Paraaortic lymph node (tissue), 1 donor: ENCODE measurements around a stretch of chr4.

GRCh38 chr4:118743892-118744241 lies 58.7 kb downstream of the METTL14 start:
- PRO-cap, result no peak

GRCh38 chr4:118821493-118822063 lies 14.3 kb downstream of the SEC24D start:
- PRO-cap, result no peak

- PRO-cap, result bidirectional peak, plus-strand start at chr4:118835146, minus-strand start at chr4:118835070; bidirectional peak, plus-strand start at chr4:118835364, minus-strand start at chr4:118835264
Observed at GRCh38 chr4:118834830-118835553, 934 bp downstream of the SEC24D start.

DNA sequence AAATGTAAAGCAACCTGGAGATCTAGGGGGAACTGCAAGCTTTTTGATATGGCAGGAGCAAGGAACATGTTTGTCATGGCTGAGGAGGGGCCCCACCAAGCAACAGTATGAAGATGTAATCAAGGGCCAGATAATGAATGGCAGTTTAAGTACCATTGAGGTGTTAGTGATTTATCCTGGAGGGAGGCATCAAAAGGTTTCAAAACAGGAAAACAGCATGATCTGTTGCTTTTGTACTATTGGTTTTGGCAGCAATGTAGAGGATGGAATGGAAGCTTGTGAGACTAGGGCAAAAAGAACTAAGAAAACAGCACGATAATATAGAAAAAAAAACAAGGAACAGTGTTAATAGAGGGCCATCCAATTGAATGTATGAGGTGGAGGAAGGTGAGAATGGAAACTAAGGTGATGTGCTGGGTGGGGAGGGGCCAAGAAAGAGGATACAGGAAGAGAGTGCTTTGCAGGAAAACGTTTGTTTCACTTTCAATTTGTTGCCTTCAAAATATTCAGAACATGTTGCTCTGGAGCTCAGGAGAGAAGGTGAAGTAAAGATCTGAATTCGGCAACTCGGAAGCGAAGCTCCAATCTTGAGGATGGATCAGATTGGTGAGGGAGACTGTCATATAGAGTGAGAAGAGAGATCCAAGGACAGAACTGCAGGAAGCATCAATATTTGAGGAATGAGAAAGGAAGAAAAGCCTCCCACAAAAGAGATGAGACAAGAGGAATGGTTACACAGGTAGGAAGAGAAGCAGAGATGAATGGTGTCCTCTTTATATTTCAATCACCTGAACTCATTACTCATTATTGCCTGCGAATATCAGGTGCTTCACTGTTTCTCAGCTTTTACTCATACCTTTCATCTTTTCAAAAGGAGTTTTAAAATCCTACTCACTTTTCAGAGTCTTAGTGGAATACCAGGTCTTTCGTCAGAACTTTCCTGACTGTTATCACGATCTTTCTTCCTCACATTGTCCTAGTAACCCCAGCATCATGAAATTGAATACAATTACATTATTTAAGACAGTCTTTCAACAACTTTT lies 14.6 kb upstream of the SEC24D start:
- PRO-cap, result unidirectional peak, plus-strand start at position 486 of the sequence; unidirectional peak, plus-strand start at position 531 of the sequence

GRCh38 chr4:118916456-118917121 lies 27.9 kb downstream of the SYNPO2 start:
- PRO-cap, result no peak

DNA sequence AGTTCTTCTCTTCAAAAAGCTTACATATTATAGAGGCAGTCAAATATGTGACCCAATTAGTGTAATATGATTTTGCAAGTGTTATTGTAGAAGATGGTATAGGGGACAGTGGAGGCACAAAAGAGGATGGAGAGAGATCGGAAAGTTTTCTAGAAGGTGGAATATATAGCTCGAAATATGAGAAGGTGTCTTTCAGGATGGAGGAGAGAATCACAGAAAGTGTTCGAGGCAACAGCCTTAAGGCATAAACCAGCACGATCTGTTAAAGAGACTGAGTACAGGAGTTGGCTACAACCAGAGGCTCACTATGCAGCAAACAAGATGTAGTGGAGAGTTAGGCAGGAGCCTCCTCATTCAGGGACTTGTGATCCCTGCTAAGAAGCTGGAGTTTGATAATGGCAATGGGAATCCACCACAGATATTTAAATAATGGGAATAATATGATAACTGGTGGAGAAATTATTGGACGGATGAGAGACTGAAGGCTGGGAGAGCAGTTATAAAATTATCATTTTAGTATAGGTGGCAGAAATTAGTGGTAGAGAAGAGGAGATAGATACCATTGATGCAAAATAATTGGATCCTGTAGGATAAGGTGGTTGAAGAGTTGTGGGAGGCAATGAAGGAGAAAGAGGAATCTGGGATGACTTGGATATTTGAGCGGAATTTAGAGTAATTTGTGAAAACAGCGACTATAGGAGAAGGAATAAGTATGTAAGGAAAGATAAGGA lies 31.0 kb downstream of the SYNPO2 start:
- PRO-cap, result no peak

DNA sequence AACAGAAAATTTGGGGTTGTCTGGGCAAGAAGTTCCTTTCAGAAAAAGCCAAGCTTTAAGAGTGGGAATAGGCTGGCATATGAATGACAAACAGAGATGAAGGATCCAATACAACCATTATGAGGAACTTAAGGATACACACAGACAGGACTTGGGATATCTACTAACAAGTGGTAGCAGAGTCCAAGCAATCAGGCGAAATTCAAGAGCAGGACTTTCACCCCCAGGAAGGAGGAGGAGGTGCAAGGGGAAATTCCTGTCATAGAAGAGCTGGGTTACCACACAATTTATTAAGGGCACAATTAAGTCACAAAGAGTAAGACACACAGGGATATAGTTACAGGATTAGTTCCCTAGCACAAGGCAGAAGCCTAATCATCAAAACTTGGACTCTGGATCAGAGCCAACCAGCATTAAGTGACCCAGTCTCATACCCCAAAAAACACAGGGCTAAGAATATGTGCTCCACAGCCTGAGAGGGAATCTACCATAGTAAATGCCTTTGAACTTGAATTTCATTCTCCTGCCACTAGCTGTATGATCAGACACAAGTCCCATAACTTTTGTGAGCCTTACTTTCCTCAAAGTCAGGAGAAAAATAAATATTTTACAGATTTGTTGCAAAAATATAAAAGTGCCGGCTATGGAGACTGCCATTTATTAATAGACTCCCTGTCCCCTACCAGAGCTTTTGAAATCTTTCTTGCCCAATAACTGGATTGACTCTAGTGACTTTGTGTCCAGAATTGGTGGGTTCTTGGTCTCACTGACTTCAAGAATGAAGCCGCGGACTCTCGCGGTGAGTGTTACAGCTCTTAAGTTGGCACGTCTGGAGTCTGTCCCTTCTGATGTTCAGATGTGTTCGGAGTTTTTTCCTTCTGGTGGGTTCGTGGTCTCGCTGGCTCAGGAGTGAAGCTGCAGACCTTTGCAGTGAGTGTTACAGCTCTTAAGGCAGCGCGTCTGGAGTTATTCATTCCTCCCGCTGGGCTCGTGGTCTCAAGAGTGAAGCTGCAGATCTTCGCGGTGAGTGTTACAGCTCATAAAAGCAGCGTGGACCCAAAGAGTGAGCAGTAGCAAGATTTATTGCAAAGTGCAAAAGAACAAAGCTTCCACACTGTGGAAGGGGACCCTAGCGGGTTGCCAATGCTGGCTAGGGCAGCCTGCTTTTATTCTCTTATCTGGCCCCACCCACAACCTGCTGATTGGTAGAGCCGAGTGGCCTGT lies 87.1 kb downstream of the SYNPO2 start:
- PRO-cap, result no peak

DNA sequence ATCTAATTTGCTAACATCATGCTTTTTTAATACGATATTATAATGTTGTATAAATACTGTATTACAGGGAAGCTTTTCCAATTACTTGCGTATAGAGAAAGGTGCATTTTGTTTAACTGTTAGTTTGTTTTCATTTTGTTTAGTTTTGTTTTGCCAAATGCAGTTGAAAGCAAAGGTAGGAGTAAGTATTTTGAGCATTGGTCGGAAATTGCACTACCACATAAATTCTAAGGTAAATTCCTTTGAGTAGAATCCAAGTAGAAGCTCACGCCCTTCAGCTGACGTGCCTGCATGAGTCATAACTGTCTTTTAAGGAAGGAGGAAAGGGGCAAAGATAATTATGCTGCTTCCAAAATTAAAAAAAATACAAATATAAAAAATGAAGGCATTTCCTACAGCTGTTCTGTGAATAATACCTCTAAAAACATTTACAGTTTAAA lies 110.3 kb upstream of the MYOZ2 start:
- PRO-cap, result no peak

GRCh38 chr4:119027790-119028200 lies 107.8 kb upstream of the MYOZ2 start:
- PRO-cap, result no peak

DNA sequence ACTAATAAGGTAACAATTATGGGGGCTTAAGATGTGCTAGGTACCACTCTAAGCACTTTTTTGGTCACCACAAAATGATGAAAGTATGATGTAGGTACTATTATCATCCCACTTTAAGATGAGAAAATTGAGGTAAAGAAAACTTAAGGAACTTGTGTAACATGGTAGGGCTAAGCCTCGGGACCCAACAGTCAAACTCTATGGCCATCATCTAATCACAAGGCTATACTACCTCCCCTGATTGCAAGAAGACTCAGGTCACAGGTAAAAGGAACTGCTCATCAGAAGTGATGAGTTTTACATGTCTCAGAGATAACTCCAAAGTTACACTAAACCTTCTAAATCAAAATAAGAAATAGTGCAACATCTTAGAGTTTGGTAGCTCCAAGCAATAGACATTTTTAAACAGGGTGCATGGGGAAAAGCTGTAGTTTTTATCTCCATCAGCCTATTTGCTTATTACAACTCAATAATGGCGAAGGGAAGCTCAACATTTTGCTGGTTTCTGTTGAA lies 96.5 kb upstream of the MYOZ2 start:
- PRO-cap, result no peak

DNA sequence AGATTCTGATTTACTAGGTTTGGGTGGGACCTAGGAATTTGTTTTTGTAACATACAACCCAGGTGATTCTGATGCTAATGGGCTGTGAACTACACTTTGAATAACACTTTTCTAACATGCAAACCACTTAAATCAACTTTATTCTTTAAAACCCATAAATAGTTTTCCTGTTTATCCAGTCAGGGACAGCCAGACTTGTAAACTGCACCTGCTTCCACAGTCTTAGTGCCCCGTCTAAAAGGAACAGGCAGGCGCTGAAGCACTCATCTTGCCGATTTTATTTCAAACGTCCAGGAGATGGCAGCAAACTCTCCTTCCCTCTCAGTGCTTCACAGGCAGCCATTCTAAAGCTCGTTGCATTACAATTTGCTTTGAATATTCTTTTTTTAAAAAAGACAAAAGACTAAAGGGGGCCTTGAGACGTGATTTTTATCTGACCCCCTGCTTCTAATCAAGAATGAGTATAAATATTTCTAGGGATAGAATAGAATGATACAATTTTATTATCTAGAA lies 93.7 kb upstream of the MYOZ2 start:
- PRO-cap, result no peak

DNA sequence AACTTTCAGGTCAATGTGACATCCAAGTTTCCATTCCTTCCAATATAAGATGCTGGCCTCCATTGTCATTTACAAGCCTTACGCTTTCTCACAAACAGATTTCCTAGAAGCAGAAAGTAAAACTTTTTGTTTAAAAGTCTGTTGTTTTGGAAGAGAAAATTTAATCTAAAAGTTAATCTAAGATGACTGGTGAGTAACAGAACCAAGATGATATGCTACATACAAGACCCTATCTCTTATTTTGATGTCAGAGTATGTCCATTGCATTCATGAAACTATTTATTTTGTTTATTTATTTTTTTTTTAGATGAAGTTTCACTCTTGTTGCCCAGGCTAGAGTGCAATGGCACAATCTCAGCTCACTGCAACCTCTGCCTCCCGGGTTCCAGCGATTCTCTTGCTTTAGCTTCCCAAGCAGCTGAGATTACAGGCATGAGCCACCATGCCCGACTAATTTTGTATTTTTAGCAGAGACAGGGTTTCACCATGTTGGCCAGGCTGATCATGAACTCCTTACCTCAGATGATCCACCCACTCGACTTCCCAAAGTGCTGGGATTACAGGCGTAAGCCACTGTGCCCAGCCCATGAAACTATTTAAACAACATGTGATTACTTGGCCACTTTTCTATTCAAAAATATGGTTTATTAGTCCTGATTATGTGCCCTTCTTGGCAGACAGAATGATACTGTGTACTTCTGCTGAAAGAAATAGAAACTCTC lies 88.7 kb upstream of the MYOZ2 start:
- PRO-cap, result no peak

GRCh38 chr4:119113030-119113520 lies 22.6 kb upstream of the MYOZ2 start:
- PRO-cap, result no peak

- PRO-cap, result no peak
Observed at GRCh38 chr4:119184259-119184527, 28.3 kb upstream of the USP53 start.

DNA sequence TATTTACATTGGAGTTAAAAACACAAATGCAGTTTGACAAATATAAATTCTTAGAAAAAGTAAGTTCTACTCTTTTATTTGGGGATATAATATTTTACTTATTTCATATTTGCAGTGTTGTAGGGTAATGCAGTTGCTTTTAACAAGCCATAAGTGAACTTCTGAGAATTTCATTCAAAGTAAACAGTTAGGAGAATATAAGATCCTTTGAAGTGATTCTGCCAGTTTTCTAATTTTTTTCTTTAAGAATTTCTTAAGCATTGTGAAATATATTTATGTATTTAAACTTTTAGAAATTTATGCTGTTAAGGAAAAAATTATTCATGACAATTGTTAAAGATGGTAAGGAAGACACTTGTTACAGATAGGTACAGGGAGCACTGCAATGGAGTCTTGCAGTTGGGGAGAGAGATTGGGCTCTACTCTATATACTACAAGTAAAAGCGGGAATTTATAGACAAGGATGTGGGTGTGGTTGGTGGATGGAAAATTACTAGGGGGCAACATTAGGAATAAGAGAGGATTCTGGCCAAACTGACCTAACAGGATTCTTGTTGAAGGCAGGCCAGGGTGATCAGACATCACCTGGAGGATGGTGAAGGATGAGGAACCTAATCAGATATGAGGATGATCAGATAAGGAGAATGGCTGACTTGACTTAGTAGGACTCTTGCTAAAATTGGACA lies 8.0 kb downstream of the USP53 start:
- PRO-cap, result no peak

DNA sequence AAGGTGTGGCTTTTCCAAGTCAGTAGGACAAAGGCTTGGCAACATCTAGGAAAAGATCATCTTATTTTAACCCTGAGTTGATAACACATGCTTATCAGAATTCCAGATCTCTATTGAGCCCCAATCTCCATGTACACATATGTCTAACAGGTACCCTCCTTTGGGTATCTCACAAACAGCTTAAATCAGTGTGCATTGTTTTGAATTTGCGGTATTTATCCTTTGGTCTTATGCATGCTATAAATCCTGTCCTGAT lies 166.5 kb downstream of the PRDM5 start:
- PRO-cap, result no peak

GRCh38 chr4:121194472-121194702 lies 30.3 kb upstream of the TNIP3 start:
- PRO-cap, result unidirectional peak, plus-strand start at chr4:121194547

DNA sequence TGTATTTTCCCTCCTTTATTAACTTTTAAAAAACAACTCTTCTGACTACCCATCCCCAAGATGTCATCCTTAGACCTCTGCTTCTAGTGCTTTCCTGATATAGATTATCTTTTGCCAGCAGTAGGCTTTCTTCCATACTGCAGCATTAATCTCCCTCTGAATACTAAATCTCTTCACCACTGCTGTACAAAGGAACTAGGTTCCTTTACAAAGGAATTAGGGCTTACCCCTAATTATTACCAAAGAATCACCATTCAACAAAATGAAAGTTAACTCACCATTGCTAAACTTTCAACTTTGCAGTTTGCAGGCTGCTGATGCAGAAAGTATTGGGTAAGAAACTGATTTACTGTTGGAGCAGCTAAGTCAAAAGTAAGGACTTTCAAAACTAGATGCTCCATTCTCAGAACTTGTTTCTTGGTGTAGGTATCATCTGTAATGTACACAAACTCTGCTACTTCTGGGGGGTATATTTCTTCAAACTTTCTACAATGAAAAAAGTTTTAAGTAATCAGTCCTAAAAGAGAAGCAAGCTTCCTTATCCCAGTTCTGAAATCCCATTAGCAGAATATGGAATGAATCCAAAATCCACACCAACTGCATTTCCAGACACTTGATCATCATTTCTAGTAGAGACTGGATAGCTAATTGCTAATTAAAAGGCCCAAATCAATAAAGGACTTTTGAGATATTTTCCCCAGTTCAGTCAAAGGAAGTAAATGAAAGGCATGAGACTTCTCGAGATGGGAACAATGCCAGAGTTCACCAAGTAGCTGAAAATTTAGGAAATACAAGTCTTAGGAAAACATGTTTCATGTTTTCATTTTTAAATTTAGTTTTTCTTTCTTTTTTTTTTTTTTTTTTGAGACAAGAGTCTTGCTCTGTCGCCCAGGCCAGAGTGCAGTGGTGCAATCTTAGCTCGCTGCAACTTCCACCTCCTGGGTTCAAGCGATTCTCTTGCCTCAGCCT lies 4.3 kb downstream of the CCNA2 start:
- PRO-cap, result no peak

GRCh38 chr4:122002763-122003314 lies 51.0 kb upstream of the TRPC3 start:
- PRO-cap, result unidirectional peak, plus-strand start at chr4:122003027

DNA sequence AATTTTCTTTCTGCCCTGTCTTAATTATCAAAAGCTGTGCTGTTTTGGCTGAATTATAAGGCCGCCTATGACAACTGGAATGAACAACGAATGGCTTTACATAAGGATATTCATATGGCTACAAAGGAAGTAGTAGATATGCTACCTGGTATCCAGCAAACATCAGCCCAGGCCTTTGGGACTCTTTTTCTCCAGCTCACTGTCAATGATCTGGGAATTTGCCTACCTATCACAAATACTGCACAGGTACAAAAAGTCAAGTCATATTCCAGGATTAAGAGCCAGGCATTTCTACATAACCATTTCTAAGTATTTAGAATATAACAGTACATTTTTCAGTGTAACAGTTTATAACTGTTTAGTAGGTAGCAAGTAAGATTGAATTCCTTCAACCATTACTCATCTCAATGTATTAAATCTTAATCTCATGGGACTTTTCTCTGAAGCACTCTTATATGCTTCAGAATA lies 70.9 kb upstream of the ADAD1 start:
- PRO-cap, result no peak